Subcutaneous preadipocyte (primary cell): ENCODE results near the genes MRPL19 and MAT2A.

- CAGE, long polyA plus RNA, result no peak
These were observed 40.7 kb upstream of the POLE4 start for GRCh38 chr2:74917662-74918215.

DNA sequence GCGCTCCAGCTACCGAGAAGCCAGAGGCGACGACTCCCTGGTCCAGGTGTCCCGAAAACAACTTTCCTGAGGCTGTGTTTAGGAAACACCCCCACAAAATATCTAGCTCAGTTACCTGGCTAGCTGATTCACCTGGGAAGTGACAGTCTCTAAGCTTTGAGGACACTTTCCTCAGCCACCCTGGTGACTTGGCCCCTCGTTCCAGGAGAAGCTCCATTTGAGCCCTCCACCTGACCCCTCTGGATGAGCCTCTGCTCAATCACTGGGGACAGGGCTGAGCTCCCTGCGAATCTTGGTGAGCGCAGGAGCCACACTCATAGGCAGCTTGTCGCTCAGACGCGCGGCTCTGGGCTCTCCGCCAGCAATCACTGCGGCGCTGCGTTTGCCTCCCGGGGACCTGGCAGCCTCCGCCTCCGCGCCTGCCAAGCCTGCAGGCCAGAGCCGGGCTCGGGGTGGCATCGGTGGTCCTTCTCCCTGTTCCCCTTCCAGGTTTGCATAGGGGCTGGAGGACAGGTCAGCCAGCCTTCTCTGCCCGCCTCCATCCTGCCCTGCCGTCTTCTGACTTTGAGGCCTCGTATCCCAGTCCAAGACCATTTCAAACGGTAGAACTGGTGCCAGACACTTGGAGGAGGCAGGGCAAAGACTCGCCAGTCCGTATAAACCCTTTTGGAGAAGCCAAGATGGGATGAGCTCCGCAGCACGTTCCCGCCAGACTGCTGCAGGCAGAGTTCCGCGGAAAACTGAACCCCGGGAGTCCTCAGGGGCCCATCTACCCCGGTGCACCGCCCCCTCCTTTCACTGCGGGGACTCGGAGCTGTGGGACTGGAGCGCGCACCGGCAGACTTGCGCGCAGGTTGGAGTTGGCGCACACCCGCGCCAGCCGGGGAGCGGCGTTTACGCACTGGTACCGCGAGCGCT lies 912 bp upstream of the TACR1 start:
- CAGE, long polyA plus RNA, result no peak

DNA sequence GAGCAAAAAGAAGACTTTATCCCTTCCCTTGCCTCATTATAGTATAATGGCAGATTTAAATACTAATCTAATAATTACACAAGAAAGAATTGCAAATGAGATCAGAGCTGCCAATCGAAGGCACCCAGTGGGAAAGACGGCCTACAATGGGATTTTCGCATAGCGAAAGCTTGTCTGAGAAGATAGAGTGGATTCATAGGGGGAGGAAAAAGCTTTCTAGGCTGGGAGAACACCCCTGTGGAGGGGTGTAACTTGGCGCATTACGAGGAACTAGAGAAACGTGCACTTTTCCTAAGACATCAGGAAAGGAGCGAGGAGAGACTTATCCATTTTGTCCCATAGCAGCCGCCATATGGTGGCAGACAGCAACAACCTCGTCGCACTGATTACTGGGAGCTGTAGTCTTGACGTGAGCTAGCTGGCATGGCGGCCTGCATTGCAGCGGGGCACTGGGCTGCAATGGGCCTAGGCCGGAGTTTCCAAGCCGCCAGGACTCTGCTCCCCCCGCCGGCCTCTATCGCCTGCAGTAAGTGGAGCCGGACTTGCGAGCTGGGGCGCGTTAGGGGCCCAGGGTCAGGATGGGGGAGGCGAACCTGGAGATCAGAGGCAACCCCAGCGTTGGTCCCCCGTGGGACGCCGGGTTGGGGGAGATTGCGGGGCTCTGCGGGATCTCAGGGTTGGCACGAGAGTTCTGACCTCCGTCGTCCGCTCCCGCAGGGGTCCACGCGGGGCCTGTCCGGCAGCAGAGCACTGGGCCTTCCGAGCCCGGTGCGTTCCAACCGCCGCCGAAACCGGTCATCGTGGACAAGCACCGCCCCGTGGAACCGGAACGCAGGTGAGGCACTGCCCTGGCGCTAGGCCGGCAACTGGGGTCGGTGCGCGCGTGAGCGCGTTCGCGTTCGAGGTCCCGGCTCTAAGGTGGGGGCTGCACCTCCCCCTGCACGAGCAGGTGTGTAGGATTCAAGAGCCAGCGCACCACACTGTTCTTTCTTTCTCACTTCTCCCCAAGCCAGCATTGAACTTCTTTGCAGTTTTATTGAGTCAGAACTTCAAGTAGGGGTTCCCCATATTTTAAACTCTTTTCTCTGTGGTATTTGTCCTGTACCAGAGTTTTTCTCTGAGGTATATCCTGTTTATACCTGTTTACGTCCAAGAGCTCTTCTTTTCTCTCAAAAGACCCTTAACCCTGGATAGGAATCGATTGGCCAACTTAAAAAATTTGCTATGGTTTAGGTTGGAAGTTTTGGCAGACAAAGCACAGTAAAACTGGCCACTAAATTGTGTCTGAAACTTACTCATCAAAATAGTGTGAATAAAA lies at the start of gene MRPL19:
MRPL19 (plus strand) TSS at position 399 of the 1,318 bp plus-strand sequence.
- CAGE, long polyA plus RNA, result start-site peak on the plus strand centred at position 411 of the sequence, 21 bp wide, 673 and 119 reads in 2 replicates

GRCh38 chr2:78541176-78541523 lies 484.4 kb upstream of the REG3G start:
- CAGE, long polyA plus RNA, result no peak

DNA sequence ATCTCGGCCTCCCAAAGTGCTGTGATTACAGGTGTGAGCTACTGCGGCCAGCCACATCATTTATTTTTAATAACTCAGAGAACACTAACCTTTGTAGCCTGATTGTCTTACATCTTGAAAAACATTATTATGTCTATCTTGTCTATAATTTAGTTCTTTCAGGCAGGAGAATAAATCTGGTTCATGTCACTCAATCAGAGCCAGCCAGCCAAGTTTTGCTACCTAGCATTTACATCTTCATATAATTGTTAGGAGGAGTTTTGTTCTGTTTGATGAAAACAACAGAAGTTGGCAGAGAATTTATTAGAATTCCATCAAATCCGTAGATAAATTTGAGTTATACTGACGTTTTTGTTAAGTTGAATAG lies 360.3 kb upstream of the REG3G start:
- CAGE, long polyA plus RNA, result no peak

DNA sequence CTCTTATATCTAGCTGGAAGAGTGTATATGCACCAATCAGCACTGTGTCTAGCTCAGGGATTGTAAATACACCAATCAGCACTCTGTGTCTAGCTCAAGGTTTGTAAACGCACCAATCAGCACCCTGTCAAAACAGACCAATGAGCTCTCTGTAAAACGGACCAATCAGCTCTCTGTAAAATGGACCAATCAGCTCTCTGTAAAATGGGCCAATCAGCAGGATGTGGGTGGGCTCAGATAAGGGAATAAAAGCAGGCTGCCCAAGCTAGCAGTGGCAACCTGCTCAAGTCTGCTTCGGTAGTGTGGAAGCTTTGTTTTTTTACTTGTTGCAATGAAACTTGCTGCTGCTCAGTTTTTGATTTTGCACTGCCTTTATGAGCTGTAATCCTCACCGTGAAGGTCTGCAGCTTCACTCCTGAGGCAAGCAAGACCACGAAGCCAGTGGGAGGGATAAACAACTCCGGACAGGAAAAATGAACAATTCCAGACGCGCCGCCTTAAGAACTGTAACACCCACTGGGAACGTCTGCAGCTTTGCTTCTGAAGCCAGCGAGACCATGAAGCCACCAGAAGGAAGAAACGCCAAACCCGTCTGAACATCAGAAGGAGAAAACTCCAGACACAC lies 245.9 kb upstream of the REG3G start:
- CAGE, long polyA plus RNA, result no peak

DNA sequence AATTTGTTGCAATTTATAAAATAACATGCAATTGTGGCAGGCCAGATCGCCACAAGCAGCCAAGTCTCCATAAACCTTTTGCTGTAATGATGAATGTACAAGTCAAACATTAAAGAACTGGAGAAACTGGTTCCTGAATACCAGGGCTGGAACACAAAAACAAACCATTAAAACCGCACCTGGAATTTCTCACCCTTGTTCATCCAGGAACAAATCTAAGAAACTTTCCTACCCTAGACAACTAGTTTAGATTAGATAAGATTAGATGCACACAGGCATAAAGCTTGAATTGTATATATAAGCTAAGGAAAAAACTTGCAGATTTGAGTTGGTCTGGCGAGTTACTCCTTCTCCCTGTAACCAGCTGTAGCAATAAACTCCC lies 1835.4 kb upstream of the LRRTM1 start:
- CAGE, long polyA plus RNA, result no peak

DNA sequence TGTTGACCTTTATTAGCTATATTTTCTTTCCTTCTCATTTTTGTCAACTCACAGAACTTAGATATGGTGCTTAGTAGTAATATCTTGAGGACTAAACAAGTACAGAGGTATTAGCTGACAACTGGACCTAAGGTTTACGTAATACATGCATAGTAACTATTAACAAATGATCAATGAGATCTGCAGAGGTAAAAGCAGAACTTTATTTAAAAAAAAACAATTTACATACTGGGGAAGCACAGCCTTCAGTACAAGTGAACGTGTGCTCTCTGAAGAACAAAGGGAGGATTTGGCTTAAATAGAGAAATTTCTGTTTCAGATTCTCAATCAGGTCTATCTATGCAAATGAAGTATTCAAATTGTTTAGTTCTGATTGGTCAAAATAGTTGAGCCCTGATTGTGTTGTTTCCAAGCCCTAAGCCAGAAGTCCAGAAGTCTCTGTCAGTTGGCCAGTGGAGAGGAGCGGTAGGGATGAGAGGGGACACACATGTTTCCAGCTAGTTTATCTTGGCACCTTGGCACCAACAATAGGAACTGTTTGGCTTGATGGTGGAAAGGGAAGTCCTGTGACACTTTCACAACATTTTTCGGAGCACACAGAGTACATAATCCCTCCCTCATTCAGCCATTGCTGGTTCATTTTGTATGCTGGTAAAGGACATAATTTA lies 1661.8 kb downstream of the SUCLG1 start:
- CAGE, long polyA plus RNA, result no peak

- CAGE, long polyA plus RNA, result no peak
These were observed 162.0 kb downstream of the SUCLG1 start for GRCh38 chr2:84297132-84297461.

GRCh38 chr2:84823984-84824393 lies 56.9 kb downstream of the TRABD2A start:
- CAGE, long polyA plus RNA, result no peak

GRCh38 chr2:84989623-84990272 lies 18.8 kb downstream of the KCMF1 start:
- CAGE, long polyA plus RNA, result no peak

DNA sequence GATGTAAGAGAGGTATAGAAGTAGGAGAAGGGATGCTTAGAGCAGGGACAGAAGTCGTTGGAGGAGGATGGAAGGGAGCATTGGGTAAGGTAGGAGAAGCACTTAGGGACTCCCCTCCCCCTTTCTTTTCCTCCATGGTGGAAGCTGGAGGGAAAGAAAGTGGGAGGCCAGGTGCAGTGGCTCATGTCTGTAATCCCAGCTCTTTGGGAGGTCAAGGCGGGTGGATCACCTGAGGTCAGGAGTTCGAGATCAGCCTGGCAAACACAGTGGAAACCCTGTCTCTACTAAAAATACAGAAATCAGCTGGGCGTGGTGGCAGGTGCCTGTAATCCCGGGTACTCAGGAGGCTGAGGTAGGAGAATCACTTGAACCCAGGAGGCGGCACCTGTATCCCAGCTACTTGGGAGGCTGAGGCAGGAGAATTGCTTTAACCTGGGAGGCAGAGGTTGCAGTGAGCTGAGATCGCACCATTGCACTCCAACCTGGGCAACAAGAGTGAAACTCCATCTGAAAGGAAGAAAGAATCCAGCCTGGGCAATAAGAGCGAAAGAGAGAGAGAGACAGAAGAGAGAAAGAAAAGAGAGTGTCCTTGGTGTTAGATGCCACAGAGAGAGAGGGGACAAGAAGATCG lies 7.3 kb downstream of the TCF7L1 start:
- CAGE, long polyA plus RNA, result no peak

GRCh38 chr2:85162714-85163313 lies 29.6 kb downstream of the TCF7L1 start:
- CAGE, long polyA plus RNA, result no peak

- CAGE, long polyA plus RNA, result no peak
These were observed 82.3 kb downstream of the TCF7L1 start for GRCh38 chr2:85215340-85216006.

DNA sequence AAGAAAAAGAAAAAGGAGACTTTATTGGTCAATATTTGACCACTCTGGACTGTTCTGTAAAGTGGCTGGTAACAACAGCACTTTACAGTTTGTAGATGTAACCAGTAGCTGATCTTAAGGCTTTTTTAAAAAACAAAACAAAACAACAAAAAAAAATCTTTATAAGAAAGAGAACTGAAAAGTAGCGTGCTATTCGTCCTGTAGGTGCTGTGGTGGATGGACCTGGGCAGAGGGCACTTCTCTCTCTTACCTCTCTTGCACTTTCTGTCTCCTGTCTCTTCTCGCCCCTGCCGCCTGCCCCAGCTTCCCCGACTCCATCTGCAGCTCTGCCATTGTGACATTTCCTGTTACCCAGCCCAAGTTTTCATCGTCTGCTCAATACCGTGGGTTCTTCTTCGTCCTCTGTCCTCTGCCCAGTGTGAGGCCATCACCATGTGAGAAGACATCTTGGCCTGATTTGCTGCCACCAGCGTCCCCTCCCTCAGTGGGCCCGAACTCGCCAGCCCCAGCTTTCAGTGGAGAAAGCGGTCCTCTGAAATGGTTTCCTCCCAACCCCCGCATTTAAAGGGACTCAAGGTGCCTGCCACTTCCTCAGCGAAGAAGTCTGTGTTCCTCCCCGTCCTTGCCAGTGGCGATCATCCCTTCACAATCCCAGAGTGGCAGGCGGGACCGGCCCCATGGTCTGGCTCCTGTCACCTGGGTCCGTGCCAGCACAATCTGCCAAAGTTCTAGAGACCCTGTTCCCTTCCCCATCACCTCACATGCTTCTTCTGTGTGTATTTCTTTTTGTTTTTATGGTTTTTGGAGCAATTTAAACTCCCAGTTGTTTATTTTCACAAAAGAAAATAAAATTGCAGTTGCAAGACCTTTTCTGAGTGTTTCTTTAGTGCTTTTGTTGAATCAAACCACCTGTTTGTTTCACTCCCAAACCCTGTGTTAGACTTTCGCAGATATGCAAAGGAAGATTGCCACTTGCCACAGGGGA lies 18.0 kb downstream of the TGOLN2 start:
- CAGE, long polyA plus RNA, result no peak

- CAGE, long polyA plus RNA, result no peak
These were observed 4.6 kb downstream of the CAPG start for GRCh38 chr2:85405366-85406136.

DNA sequence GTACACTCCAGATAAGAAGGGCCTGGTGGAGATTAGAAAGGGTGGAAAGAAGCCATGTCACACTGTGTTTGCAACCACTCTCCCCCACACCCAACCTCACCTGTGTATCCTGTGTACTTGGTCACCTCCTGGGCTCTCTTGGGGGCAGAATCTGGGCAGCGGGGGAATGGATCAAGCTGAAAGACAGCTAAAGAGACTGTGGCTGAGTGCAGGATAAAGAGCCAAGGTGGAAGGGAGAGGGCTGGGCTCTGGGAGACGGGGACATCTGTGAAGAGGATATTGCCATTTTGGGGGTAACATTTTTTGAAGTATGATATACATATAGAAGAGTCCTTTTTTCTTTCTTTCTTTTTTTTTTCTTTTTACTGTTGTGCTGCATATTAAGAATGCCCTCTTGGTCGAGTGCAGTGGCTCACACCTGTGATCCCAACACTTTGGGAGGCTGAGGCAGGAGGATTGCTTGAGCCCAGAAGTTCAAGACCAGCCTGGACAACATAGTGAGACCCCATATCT lies 3.4 kb downstream of the SH2D6 start:
- CAGE, long polyA plus RNA, result no peak

DNA sequence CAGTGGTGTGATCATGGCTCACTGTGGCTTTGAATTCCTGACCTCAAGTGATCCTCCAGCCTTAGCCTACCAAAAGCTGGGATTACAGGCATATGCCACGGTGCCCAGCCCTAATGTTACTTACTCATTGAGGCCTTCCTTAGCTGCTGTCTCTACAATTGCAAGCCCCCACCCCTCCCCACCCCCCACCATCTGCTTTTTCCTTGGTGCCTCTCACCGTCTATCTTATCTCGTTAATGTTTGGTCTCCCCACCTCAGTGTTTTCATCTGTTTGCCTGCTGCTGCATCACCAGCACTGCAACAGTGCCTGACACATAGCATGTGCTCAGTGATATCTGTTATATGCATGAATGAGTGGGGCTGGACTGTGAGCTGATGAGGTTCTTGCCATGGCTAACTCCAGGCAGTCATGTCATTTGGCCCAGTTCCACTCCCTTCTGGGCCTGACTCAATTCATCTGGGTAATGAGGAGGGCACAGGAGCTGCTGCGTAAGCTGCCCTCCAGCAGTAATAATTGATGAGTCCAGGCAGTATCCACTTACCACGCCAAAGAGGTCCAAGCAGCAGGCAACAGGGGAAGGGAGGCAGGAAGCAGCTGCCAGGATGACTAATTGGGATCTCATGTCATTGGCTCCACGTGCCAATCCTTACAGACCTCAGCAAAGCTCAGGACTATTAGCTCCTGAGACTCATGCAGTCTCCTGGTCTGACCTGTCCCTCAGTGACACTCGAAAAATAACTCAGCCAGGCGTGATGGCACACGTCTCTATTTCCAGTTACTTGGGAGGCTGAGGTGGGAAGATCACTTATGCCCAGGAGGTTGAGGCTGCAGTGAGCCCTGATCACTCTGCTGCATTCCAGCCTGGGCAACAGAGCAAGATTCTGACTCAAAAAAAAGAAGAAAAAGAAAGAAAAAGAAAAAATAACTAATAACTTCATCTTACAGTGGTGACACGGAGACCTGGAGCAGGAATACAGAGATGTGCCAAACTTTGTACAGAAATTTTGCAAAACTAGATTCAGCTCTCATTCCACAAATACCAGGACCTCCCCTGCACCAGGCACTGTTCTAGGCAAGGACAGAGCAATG lies 34.1 kb upstream of the MAT2A start:
- CAGE, long polyA plus RNA, result no peak

- CAGE, long polyA plus RNA, result no peak
These were observed at the start of gene MAT2A for GRCh38 chr2:85538984-85539449. TSS of gene MAT2A (plus strand) at chr2:85539168.

- CAGE, long polyA plus RNA, result no peak
These were observed 663 bp downstream of the MAT2A start for GRCh38 chr2:85539450-85540211.